SK-N-MC (cell line): ENCODE results near the genes RAD54L, EFCAB14, CYP4X1, PDZK1IP1 and AGBL4.

GRCh38 chr1:46247559-46248685 lies at the start of gene RAD54L:
Gene RAD54L (plus strand): TSS chr1:46247763.
- RRBS: 2% methylated on average over 7 of the region's 44 CpGs

- RRBS: no CpG with 5 or more reads among the region's 7 CpGs
These were observed 2.8 kb downstream of the LRRC41 start for GRCh38 chr1:46300352-46301203.

GRCh38 chr1:46349519-46349958 lies 8.9 kb downstream of the NSUN4 start:
- RRBS: no CpG with 5 or more reads among the region's 3 CpGs

DNA sequence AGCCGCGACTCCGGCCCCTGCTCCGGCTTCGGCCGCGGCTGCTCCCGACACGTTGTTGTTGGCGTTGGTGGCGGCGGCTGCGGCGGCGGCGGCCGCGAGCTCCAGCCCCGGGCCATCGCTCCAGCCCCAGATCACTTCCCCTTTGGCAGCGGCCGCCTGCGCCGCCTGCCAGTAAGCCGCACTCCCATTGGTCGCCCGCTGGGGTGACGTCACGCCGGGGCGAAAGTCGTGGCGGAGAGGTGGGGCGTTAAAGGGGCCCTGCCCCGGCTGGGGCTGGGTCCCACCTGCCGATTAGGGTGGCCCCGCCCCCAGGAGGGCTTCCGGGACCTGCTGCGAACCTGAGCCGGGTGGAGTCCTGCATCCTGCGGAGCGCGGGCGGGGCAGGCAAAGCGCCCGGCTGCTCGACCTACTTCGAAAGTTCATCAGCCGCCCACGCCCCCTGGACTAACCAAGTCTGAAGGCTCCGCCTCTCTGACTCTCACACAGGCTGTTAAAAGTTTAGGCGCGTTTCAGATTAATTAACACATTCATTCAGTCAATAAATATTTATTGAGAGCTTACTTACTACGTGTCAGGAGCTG lies at the start of gene EFCAB14:
TSS of gene EFCAB14 (minus strand) at position 138 of the 581 bp plus-strand sequence.
- RRBS: under 1% methylated on average over 32 of the region's 54 CpGs

DNA sequence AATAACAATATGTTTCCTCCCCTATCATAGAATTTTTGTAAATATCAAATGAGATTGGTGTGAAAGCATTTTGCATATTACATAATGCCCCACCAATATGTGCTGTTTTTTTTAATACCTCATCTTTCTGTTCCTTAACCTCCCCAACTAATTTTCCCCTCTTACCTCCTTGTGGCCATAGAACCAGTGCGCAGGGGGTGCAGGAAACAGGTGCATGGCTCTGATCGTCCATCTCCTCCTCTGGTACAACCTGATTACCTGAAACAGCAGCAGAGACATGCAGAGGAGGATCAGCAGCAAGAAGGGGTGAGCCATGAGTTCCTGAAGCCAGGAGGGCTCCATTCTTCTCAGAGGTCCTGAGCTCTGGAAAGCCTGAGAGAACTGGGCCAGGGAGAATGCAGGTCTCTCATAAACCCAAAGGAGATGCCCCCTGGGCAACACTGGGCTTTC lies 41.2 kb downstream of the CYP4A11 start:
- RRBS: no CpG with 5 or more reads among the region's 2 CpGs

- RRBS: 17% methylated on average over 6 of the region's 52 CpGs
These were observed at the start of gene CYP4X1 for GRCh38 chr1:47023363-47024541. Gene CYP4X1 (plus strand): TSS chr1:47023669.

- RRBS: no CpG with 5 or more reads among the region's 7 CpGs
These were observed 1.1 kb downstream of the CYP4A22 start for GRCh38 chr1:47138245-47138795.

DNA sequence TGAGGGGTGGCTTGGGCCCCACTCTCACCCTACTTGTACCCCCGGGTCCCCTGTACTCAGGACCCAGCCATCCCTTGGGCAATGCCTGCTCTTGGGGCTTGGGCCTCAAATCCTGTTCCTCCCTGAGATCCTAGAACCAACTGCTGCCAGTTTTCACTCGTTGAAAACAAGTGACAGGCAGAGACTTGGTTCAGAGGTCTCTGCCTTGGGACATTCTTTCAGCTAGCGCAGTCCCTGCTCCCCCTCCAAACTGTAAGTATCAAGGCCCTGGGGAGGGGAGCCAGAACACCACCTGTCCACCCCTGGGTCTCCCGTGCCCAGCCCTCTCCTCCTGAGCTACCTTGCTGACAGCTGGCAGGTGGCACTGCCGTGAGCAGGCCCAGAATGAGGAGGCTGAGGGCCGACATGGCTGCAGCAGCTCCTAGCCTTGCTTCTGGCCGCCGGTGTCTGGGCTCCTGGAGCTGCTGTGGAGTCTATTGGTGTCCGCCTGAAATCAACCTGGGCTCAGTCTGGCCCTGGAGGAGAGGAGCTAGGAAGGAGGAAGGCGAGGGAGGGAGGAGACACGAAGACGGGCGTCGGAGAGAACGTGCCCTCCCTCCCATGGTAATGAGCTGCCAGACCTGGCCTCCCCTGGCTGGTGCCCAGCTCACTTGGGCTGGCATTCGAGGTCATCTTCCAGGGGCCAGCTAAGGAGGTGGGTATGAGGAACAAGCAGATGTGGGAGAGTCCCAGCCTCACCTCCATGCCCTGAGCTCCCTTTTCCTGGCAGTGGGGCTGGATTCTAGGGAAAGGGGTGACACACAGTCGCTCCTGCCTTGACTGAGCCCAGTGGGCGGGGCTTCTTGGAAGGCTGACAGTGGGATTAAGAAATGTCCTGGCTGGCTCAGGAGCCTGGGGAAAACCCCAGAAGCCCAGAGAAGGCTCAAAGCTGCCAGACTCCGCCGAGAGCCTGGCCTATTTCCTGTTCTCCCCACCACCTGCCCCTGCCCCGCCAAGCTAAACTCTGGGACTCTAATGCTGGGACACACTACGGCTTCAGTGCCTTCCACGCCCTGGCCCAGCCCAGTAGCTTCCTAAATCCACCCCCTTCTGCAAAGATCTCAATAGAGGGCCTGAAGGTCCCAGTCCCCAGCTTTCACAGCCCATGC lies at the start of gene PDZK1IP1:
TSS of gene PDZK1IP1 (minus strand) at position 511 of the 1,148 bp plus-strand sequence.
- RRBS: no CpG with 5 or more reads among the region's 23 CpGs

GRCh38 chr1:47192718-47193288 lies 3.0 kb upstream of the PDZK1IP1 start:
- RRBS: no CpG with 5 or more reads among the region's 9 CpGs

DNA sequence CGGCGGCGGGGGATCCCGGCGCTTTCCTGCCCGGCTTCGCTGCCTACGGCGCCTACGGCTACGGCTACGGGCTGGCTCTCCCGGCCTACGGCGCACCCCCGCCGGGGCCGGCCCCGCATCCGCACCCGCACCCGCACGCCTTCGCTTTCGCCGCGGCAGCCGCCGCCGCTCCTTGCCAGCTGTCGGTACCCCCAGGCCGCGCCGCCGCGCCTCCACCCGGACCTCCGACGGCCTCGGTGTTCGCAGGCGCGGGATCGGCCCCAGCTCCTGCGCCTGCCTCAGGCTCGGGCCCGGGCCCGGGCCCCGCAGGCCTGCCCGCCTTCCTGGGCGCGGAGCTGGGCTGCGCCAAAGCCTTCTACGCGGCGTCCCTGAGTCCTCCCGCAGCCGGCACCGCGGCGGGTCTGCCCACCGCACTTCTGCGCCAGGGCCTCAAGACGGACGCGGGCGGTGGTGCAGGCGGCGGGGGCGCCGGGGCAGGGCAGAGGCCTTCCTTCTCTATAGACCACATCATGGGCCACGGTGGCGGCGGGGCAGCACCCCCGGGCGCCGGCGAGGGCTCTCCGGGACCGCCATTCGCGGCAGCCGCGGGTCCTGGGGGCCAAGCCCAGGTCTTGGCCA lies 1.1 kb downstream of the FOXD2 start:
- RRBS: 72% methylated on average over 51 of the region's 84 CpGs

- RRBS: no CpG with 5 or more reads among the region's 8 CpGs
These were observed 120.6 kb downstream of the FOXD2 start for GRCh38 chr1:47558366-47558879.

- RRBS: 74% methylated on average over 2 of the region's 12 CpGs
These were observed 270.7 kb downstream of the FOXD2 start for GRCh38 chr1:47708671-47708882.

DNA sequence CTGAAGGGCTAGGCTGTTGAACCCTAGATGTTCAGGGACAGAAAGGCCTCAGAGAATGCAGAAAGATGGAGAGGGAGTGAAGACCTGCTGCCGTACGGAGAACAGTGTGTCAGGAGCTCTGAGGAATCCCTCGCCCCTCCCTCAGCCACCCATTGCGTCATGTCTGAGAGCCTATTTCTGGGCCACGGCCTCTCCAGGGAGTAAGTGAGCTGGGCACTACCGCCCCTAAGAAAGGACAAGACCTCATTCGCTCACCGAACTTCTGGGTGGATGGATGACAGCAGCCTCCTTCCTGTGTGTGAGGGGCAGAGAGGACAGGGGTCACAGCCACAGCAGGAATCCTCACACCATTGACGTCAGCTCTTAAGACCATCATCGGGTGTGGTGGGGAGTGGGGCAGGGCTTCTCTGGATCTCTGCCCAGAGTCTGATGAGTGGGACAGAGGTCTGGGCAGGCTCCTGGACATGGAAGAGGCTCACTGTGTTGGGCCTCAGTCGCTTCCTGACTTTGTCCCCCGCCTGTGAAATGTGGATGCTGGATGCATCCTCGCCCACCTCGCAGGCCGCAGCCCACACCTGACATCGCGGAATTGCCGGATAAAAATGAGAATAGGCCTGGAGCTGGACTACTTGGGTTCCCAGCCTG lies 238.7 kb downstream of the TRABD2B start:
- RRBS: no CpG with 5 or more reads among the region's 18 CpGs

- RRBS: no CpG with 5 or more reads among the region's 4 CpGs
These were observed 125.4 kb downstream of the TRABD2B start for GRCh38 chr1:47871636-47872258.

DNA sequence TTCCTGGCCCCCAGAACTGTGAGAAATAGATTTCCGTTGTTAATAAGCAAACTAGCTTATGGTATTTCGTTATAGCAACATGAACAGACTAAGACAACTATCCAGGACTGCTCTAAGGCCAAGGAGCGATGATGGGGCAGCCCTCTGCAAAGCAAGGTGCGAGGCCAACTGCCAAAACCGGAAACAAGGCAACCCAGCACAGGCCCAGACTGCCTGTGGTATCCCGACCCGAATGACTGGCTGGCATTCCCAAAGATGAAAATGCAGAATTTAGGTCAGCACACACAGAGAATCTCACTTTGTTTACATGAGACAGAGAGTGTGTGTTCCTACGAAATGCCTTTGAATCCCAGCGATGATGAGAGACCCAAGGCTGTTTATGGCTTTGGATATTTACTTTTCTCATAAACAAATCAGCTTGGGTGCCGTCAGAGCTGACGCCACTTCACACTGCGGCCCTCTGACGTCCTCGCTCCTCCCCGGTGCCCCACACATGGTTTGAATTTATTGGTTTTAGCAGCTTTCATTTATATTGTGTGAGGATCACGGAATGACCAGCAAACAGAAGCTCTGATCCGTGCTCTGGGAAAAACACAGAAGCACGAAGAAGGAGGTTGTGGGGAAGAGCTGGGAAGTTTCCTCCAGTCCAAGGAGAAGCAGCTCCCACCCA lies 18.8 kb downstream of the TRABD2B start:
- RRBS: no CpG with 5 or more reads among the region's 18 CpGs

GRCh38 chr1:48451523-48452170 lies 20.4 kb downstream of the SPATA6 start:
- RRBS: no CpG with 5 or more reads among the region's 5 CpGs

GRCh38 chr1:48472323-48472654 lies 285 bp upstream of the SPATA6 start:
- RRBS: no CpG with 5 or more reads among the region's 14 CpGs

- RRBS: no CpG with 5 or more reads among the region's 13 CpGs
These were observed 708 bp upstream of the BEND5 start for GRCh38 chr1:48777293-48777905.

- RRBS: no CpG with 5 or more reads among the region's 7 CpGs
These were observed 101.9 kb upstream of the BEND5 start for GRCh38 chr1:48878447-48879149.

GRCh38 chr1:50023517-50024361 lies at the start of gene AGBL4:
Gene AGBL4 (minus strand): TSS chr1:50023954.
- RRBS: 44% methylated on average over 22 of the region's 56 CpGs